ENCODE measurements around a stretch of chr10.

DNA sequence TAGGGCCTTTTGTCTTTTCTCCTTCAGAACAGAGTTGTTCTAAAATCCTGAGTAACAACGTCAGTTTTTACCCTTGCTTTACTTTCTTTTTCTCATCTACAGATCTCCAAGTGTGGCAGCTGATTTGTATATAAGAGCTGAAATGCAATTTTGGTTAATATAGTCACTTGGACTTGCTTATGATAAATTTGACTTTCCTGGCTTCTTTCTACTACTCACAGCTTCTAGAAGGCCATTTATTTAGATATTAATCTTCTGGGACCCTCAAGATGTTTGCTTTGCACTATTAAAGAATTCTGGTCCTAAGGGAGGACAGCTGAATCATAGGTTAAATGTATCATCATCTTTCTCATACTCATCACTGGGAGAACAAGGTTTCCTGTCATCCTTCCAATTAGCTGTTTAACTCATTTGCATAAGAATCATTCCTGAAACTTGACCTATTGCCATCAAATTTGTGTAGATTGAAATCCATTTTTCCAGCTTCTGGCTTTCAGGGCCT lies 4.0 kb downstream of the MAP3K8 start:
- PRO-cap, result no peak

GRCh38 chr10:30439826-30440757 lies 6.1 kb downstream of the MAP3K8 start:
- PRO-cap, result no peak

DNA sequence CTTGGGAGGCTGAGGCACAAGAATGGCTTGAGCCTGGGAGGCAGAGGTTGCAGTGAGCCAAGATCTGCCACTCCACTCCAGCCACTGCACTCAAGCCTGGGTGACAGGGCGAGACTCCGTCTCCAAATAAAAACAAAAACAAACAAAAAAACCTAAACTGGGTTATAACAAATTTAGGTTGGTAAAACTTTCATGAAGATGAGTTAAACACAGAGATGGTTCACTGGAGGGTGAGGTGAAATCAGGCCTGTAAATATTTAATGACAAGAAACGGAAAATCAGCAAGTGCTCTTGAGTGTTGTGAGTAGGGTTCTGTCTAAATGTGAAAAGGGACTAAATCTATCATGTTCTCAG lies 11.3 kb downstream of the MAP3K8 start:
- PRO-cap, result no peak

DNA sequence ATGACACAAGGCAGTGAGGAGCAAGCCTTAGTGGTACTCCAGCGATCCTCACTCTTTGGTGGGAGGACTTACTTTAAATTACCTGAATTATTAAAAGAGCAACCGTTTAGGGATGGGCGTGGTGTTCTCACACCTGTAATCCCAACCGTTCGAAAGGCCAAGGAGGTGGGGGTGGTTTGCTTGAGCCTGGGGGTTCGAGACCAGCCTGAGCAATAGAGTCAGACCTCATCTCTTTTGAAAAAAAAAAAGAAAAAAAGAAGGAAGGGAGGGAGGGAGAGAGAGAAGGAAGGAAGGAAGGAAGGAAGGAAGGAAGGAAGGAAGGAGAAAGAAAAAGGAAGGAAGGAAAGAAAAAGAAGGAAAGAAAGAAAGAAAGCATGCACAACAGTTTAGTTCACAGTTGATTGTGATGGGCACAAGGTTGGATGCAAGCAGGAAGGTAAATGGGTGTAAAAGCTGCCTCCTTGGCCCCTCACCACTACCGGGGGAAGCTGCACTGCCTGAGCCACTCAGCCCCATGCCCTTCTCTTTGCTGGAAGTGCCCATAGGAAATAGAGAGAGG lies 19.7 kb downstream of the MAP3K8 start:
- PRO-cap, result no peak

GRCh38 chr10:30494247-30494647 lies 60.3 kb downstream of the MAP3K8 start:
- PRO-cap, result no peak

- PRO-cap, result no peak
Observed at GRCh38 chr10:30502229-30502758, 68.3 kb downstream of the MAP3K8 start.

DNA sequence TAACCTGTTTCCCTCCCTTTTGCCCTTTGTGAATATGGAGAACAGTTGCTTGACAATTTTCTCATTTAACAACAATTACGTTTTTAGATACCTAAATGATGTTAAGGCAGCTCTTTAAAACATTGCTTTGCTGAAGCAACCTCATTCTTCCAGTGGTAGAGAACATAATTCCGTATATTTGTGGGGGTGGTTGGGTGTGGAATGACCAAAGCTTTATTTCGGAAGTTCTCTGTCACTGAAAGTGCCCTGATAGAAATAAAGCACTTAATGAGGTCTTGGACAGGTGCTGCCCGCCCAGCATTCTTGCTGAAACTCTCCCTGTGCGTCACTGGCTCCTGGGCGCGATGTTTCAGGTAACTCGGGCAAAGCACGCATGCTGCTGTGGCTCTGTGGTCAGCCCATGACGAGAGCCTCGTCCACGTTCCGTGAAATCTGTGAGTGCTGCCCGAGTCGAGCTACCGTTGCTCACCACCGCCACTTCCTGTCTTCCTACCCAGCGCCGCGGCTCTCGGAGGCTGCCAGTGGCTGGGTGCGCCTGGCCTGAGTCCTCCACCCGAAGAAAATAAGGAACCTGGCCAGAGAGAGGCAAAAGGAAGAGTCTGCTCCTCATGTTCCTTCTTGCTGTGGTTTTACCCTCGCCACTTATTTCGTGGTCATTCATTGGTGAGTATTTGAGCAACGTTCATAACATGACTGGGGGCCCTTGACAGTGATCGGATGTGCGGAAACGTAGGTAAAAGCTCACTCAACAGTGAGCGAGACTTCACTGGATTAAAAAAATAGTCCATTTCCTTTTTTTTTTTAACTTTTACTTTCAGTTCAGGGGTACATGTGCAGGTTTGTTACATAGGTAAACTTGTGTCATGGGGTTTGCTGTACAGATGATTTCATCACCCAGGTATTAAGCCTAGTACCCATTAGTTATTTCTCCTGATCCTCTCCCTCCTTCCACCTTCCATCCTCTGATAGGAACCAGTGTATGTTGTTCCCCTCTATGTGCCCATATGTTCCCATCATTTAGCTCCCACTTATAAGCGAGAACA lies 95.5 kb downstream of the MAP3K8 start:
- PRO-cap, result bidirectional peak, plus-strand start at position 717 of the sequence, minus-strand start at position 721 of the sequence

GRCh38 chr10:30532654-30533158 lies 96.8 kb downstream of the LYZL2 start:
- PRO-cap, result no peak

- PRO-cap, result no peak
Observed at GRCh38 chr10:30552947-30553574, 76.5 kb downstream of the LYZL2 start.

DNA sequence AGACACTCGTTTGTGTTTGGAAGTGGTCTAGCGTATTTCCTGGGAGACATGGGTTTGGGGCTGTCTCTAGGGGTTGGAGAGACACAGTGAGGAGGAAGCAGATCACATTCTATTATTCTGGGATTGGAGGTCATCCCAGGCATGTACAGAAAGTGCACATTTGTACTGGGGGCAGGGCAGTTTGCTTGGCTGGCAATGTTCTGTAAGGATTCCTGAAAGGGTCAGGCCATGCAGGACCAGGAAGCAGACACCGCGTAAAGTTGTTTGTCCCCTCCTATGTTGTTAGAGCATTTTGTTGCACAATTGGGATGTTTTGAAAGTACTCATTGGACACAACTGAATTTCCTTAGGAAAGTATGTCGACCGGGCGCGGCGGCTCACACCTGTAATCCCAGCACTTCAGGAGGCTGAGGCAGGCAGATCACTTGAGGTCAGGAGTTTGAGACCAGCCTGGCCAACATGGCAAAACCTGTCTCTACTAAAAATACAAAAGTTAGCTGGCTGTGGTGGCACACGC lies 12.5 kb downstream of the LYZL2 start:
- PRO-cap, result unidirectional peak, plus-strand start at position 349 of the sequence

GRCh38 chr10:30644685-30645099 lies 15.1 kb upstream of the LYZL2 start:
- PRO-cap, result no peak

GRCh38 chr10:30849114-30849815 lies 182.4 kb downstream of the ZNF438 start:
- PRO-cap, result no peak

GRCh38 chr10:30919874-30920922 lies 111.5 kb downstream of the ZNF438 start:
- PRO-cap, result no peak

DNA sequence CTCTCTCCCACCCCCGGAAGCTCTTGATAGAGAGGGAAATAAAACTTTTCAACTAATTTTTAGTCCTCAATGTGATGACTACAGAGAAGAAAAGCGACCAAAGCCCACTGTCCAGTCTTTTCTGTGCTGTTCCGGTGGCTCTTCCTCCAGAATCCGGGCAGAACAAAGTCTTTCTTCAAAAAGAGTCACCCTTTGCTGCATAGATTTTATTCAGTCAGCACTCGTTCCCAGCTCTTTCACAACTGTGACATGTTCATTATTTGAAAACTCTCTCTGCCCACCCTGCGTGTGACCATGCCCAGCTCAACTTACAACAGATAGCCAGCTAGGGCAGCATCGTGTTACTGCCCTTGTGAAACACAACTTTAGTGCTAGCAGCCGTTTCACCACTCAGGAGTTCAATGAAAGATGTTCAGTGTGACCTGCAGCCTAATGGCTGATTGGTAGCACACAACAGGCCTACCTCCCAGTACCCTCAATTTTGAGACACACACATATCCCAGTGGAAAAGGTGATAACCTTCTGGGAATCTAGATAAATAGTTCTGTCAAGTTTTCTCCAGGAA lies 58.0 kb downstream of the ZNF438 start:
- PRO-cap, result no peak

DNA sequence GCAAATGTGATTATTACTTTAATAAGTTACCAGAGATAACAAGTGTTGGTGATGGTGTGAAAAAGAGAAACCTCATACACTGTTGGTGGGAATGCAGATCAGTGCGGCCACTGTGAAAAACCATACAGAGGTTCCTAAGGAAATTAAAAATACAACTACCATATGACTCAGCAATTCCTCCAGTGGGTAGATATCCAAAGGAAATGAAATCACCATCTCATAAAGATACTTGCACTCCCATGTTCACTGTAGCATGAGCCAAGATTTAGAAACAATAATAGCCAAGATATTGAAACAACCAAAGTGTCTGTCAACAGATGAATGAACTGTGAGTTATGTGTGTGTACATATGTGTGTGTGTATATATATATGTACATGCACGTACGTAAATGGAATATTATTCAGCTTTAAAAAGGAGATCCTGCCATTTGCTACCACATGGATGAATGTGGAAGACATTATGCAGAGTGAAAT lies 26.7 kb downstream of the ZNF438 start:
- PRO-cap, result no peak

DNA sequence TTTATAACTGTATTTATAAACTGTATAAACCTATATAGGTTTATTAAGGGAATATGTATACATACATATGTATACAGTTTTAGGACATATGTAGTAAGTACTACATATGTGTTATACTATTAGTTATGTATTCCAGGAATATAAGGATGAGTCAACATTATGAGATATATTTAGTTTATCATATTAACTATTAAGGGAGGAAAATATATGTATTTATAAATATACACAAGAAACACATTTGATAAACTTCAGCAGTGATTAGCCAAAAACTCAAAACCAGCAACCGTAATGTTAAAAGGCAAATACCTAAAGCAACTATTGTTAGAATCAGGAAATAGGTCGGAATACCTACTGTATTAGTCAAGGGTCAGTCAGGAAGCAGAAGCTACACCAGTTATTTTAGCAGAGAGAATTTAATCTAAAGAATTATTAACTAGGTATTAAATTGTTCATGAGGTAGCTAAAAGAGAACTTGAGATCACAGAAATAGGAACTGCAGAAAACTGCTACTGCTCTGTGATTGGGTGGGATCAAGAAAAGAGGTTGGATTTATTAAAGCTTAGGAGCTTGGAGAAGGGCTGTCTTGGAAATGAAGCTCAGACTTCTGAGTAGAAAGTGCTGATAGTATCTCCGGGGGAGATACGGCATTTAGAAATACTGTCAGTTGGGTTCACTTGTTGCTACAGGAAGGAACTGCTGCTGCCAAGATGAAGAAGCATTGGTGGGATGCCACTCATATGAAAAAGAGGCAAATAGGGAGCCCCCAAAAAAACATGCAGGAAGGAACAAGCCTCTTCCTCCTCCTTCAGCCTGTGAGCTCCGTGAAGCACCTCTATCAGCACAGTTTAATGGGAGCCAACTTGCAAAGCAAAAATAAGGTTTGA lies 20.0 kb upstream of the ZNF438 start:
- PRO-cap, result no peak

DNA sequence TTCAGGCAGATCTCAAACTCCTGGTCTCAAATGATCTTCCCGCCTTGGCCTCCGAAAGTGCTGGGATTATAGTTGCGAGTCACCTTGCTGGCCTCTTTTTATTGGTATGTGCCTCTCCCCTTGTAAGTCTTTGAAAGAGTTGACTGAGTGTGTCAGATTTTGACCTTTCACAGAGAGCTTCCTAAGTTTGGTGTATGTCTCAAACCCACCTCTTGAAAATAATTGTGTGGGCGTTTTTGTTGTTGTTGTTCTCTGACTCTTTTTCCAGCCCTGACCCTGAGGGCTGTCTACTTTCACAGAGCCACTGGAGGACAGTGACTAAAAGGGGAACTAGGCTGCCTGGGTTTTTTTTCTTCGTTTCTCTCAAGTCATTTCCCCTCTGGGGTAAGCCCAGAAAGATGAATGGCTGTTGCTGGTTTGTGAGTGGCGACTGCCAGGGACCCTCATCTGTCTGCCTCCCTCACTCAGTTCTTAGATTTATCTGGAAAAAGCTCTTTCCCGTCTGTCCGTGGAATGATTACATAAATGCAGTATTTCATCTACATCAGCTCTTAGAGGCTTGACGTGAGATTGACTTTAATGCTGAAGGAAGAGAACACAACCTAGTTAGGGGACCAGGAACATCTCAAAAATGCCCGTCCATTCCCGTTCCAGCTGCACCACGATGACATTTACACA lies 262.9 kb downstream of the ZEB1 start:
- PRO-cap, result no peak

- PRO-cap, result no peak
Observed at GRCh38 chr10:31697580-31698555, 230.8 kb downstream of the ARHGAP12 start.

DNA sequence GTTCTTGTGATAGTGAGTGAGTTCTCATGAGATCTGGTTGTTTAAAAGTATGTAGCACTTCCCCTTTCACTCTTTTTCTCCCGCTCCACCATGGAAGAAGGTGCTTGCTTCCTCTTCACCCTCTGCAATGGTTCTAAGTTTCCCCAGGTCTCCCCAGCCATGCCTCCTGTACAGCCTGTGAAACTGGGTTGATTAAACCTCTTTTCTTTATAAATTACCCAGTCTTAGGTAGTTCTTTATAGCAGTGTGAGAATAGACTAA lies 226.5 kb downstream of the ARHGAP12 start:
- PRO-cap, result no peak

- PRO-cap, result no peak
Observed at GRCh38 chr10:31757434-31758155, 171.0 kb downstream of the ARHGAP12 start.